Esophagus squamous epithelium (tissue), 4 donors: ENCODE measurements around a stretch of chr1.

DNA sequence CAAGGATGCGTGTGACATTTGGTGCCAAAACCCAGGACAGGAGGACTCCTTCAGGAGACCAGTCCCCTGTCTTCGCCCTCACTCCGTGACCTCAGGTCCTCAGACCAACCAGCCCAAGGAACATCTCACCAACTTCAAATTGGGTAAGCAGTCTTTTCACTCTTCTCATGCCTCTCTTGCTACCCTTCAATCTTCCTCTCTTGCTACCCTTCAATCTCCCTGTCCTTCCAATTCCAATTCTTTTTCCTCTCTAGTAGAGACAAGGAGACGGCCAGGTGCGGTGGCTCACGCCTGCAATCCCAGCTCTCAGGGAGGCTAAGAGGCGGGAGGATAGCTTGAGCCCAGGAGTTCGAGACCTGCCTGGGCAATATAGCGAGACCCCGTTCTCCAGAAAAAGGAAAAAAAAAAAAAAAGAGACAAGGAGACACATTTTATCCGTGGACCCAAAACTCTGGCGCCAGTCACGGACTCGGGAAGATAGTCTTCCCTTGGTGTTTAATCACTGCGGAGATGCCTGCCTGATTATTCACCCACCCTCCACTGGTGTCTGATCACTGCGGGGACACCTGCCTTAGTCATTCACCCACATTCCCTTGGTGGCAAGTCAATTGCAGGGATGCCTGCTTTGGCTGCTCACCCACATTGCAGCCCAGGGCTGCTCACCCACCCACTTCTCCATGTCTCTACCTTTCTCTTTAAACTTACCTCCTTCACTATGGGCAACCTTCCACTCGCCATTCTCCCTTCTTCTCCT is 38.5 kb downstream of the INPP5B start:
- PRO-cap = no peak
- RAMPAGE, long total RNA, 4 experiments = no peak in any of the 4 experiments

DNA sequence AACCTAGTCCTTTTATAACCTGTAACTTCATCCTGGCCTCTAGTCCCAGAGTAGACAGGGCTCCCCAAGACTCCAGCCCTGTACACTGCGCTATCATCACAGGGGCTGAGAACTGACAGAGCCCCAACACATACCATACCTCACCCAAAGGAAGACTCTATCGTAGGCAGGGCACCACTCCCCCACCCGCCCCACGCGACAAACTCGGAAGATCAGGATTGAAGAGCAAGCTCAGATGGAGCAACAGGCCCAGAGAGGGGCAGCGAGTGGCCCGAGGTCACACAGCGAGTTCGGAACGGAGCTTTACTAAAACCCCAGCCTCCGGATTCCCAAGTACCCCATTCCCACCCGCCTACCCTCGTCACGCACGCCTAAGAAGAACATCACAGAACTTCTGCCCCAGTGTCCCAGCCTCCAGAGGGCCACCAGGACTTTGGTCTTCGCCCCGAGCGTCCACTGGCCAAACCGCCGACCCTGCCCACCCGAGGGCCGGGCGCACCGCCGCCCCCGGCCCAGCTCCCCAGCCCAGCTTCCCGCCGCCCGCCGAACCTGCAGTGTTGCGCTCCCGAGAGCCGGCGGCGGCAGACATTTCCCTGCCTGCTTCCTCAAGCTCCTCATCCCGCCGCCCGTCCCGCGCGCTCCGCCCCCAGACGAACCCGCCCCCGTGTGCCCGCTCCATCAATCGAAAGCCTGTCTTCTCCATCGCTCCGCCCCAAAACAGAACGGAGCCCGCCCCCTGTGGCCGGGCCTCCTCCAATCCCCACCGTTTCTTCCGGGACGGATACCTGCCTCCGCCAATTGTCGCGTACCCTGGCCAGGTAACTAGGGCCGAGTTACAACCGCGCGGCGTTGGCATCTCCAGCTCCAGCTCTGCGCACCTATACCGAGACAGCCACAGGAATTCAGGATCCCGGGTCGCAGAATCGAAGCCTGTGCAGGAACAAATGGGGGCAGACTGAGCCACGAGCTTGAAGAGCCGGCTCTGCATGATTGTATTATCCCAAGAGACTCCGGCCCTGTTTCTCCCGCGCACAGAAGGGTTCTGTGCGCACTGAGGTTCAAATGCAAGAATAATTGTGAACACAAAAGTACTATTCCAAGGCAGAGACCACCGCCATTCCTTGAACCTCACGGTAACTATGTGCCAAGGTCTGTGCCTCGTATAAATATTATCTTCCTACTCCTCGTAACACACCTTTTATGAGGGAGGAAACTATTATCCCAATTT is 15.3 kb downstream of the INPP5B start:
- PRO-cap = bidirectional peak, plus-strand start at position 849 of the sequence, minus-strand start at position 616 of the sequence
- RAMPAGE, long total RNA, 4 experiments = start-site peak on the minus strand in 4 of 4 experiments, centred at positions 604 to 622 of the sequence, 324 to 1,615 reads per replicate

DNA sequence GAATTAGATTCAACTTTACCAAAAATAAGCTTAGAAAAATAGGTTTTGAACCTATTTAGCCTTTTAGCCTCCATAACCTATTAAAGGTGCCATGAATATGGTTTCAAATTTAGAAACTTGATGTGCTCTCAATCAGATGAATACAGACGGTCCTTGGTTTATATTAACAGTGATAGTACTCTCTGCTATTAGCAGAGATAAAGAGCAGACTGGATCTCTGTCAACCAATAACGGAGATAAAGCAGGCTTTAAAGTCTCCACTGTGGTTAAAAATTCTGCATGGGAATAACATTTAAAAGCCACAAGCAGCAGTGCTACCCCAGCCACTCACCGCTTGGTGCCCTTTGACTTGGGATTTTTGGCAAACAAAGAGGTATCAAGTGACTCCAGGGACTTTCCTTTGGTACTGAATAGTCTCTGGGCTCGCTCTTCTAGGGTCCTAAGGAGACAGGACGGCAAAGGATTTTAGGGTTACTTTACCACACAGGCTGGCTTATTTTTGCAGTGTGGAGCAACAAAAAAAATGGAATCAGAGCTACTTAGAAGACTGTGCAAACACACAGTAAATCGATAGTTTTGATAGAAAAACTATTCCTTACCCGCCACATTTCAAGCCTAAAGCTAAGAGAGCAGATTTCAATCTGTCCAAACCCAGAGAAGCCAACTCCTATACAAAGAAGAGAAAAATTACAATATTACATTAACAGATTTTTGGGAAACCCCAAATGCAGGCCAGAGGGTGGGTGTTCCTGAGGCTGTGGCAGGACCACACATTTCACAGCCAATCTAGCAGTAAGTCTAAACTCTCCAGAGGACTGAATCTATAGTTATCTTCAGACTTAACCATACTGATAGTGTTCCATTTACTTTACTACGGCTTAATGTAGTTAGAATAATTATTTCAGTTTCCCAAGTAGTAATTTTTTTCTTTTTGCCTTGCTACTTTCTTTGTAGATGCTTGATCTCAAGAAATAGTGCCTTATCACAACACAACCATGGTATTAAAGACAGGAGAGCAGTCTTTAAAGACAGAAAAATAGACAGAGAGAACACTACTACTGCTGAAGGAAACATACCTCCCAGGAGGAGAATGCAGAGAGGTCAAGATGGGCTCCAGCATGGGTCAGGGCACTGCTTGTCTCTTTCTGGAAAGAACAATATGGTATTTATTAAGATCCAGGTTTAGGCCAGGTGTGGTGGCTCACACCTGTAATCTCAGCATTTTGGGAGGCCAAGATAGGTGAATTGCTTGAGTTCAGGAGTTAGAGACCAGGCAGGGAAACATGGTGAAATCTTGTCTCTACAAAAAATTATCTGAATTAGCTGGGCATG is 11.0 kb downstream of the SF3A3 start:
- PRO-cap = no peak
- RAMPAGE, long total RNA, 4 experiments = start-site peak on the minus strand in 1 of 4 experiments, centred at positions 409 to 635 of the sequence, 48 to 74 reads per replicate

- PRO-cap = no peak
- RAMPAGE, long total RNA, 4 experiments = no peak in any of the 4 experiments
These were observed 369.8 kb downstream of the RRAGC start for GRCh38 chr1:38489531-38490389.

DNA sequence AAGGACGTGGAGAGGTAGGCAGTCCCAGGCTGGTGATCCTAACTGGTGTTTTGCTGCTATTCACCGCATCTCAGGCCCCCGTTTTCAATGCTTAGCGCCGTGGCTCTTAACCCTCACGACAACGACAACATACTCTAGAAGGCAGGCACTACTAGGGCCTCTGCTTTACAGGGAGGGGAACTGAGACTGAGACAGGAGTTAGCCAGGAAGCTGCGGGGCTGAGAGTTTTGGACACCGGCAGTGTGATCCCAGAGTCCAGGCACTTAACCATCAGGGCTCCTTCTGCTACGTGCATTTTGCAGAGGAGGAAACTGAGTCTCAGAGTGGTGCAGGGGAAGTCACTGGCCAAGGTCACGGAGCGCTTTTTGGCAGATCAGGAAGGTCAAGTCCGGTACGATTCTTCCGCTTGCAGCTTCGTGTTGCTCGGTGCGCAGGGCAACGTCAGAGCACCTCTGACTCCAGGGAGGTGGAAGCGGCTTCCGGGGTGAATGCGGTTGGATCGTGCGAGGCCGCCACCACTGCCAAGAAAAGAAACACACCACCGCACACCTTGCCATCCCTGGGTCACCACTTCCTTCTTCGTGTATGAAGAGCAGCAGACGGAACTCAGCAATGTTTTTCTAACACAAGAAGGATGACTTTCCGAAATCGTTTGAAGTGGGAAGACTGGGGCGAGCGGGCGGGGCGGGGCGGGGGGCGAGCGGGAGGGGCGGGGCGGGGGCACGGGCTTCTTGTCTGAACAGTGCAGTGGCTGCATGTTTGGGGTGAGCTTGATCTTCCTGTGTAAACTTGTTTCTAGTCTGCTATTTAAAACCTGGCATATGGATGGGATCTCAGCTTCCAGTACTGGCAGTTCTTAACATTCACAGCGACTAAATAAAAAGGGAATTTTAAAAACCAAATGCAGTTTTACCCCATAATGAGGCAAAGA is 300.2 kb downstream of the RRAGC start:
- PRO-cap = bidirectional peak, plus-strand start at position 518 of the sequence, minus-strand start at position 451 of the sequence; unidirectional peak, minus-strand start at position 614 of the sequence
- RAMPAGE, long total RNA, 4 experiments = no peak in any of the 4 experiments

GRCh38 chr1:38993169-38993618 is 2.1 kb downstream of the AKIRIN1 start:
- PRO-cap = no peak
- RAMPAGE, long total RNA, 4 experiments = no peak in any of the 4 experiments

DNA sequence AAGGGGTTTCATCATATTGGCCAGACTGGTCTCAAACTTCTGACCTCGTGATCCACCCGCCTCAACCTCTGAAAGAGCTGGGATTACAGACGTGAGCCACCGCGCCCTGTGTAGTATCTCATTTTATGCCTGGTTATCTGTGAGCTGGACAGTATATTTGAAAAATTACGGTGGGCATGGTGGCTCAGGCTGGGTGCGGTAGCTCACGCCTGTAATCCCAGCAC is 16.8 kb upstream of the NDUFS5 start:
- PRO-cap = no peak
- RAMPAGE, long total RNA, 4 experiments = no peak in any of the 4 experiments

GRCh38 chr1:39034151-39034749 is 8.1 kb downstream of the NDUFS5 start:
- PRO-cap = no peak
- RAMPAGE, long total RNA, 4 experiments = no peak in any of the 4 experiments

DNA sequence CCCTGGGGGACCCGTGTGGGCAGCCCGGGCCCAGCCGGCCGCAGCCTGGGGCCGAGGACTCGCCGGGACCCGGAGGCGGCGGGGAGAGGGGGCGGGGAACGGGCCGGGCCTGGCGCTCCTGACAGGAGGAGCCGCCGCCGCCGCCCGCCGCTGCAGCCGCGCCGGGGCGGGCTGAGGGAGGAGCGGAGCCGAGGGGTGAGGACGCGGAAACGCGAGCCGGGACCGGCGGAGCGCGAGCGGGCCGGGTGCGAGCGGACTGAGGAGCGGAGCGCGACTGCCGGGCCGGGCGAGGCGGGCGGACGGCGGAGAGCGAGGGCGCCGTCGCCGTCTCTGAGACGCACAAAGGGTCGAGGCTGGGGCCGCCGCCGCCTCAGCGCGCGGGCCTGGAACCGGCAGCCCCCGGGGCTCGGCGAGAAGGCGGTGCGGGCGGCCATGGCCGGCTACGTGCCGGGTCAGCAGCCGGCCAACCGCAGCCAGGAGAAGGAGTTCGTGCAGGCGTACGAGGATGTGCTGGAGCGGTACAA is 79.1 kb downstream of the NDUFS5 start:
- PRO-cap = bidirectional peak, plus-strand start at position 208 of the sequence, minus-strand start at position 47 of the sequence
- RAMPAGE, long total RNA, 4 experiments = no peak in any of the 4 experiments

DNA sequence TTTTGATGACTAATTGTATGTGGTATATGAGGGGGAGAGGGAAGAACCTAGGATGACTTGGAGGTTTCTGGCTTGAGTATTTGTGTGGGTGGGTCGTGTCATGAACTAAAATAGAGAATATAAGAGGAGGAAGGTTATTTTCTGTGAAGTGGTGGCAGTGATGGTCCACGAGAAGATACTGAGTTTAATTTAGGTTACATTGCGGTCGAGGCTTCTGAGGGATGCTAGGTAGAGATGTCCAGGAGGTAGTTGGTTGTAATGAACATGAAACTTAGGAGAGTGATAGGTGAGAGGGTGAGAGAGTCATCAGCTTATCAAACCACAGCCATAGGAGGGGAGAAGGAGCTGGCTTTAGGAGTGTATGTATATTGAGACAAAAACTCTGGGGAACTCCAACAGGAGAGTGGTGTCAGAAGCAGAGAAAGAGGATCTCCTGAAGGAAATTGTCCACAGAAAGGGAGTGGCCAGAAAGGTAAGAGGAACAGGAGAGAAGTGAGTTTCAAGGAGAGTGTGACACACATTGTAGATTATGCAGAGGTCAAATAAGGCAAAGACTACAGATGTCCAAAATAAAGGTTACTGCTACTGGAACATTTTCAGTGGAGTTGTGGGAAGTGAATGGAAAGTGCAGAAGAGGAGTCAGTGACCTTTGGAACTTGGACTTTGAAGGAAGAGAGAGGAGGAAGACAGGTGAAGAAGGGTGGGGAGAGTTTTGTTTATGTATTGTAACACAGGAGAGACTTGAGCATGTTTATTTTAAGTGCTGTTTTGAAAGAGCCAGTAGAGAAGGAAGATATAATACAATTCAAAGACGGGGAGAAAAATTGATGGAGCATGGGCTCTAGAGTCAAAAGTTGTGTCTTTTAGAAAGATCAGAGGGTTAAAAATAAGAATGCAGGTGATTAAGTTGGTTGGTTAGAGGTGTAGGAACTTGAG is 88.9 kb upstream of the MACF1 start:
- PRO-cap = no peak
- RAMPAGE, long total RNA, 4 experiments = no peak in any of the 4 experiments

- PRO-cap = unidirectional peak, minus-strand start at chr1:39132447
- RAMPAGE, long total RNA, 4 experiments = no peak in any of the 4 experiments
These were observed 72.3 kb upstream of the MACF1 start for GRCh38 chr1:39131961-39132841.

DNA sequence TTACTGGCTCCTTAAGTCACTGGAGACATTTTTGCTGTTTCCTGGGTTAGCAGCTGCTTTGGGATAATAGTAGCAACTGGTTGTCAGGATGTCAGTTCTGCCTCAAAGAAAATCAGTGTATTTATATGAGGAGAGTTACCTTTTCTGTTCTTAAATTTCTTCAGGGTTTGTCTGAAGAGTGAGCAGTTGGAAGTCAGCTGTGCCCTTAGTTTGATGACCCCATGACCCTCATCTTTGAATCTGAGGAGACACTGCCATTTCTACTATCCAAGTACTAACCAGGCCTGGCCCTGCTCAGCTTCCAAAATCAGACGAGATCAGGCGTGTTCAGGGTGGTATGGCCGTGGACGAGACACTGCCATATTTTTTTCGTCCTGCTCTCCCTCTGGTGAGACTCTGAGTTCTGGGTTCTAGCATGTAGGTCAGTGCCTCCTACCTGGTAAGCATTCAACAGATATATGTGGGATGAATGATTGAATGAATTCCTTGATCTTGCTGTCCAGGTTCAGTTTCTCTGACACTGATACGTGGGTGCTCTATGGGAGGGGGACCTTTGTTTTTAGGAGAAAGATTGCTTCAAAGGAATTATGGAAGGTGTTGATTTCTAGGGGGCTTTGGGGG is 50.4 kb upstream of the MACF1 start:
- PRO-cap = no peak
- RAMPAGE, long total RNA, 4 experiments = no peak in any of the 4 experiments

DNA sequence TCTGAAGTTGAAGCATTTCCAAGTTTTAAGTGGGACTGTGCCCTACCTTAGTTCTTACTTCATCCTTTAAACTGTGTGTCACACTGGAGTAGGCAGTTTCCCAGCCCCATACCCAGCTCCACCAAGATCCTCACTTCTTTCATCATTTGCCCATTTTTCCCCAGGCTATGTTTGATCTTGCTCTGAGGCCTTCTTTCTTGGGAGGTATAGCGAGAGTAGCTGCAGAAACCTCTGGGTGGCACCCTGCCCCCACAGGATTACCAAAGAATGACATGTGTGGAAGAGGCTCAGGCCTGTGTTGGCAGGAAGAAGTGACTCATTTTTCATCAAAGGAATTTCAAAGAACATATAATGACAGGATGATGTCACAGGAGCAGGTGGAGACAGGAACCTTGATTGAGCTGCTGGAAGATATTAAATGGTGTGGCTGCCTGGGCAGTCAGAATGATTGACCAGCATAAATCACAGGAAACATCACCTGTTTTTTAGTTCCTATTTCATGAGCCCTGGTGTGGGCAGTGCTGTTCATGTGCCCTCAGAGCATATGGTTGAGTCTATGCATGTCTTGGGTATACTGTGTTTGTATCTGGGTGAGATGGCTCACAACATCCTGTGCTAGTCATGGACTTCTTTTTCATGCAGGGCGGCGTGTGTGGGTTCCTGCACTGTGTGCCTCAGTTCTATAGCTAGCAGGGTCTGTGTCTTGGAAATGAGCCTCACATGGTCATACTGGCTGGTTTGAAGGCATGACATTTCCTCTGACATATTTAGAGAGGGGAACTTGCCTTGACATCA is 20.7 kb upstream of the MACF1 start:
- PRO-cap = unidirectional peak, plus-strand start at position 572 of the sequence
- RAMPAGE, long total RNA, 4 experiments = no peak in any of the 4 experiments

GRCh38 chr1:39317039-39317510 is 112.6 kb downstream of the MACF1 start:
- PRO-cap = no peak
- RAMPAGE, long total RNA, 4 experiments = no peak in any of the 4 experiments

DNA sequence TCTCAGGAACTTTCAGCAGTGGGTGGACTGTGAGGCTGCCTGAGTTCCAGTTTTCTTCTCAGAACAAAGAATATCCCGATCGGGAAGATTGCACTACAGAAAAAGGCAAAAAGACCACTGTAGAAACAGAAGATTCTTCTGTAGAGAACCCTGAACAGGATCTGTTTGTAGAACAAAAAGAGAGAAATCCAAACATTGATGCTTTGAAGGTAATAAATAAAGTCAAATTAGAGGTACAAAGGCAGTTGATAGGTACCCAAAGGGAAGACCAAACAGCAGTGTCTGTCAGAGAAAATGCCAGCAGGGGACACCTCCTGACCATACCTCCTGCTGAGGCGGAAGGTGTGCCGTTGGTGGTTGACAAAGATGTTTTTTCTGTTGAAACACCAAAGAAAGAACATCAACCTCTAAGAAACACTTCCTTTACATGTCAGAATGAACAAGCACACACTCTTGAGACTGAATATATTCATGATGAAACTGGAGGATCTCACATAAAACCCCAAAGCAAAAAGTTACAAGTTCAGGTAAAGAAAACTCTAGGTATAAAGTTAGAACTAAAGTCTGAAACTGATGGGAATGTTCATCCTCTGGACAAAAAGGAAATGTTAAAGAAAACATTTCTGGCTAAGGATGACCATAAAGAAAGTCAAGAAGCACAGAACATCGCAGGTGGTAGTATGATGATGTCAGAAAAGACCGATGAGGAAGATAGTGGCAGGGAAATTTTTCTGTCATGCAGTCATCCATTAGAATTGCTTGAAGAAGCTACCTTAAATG is 128.4 kb downstream of the MACF1 start:
- PRO-cap = no peak
- RAMPAGE, long total RNA, 4 experiments = no peak in any of the 4 experiments

DNA sequence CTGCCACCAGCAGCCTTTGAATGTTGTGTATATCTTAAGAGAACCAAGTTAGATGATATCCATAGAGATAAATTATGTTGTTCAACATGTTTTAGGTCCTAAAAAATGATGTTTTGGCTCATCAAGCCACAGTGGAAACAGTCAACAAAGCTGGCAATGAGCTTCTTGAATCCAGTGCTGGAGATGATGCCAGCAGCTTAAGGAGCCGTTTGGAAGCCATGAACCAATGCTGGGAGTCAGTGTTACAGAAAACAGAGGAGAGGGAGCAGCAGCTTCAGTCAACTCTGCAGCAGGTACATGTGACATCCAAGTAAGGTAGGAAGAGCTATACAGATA is 48.8 kb upstream of the BMP8A start:
- PRO-cap = no peak
- RAMPAGE, long total RNA, 4 experiments = no peak in any of the 4 experiments

GRCh38 chr1:39539230-39539542 is 37.4 kb downstream of the PABPC4 start:
- PRO-cap = unidirectional peak, plus-strand start at chr1:39539446
- RAMPAGE, long total RNA, 4 experiments = no peak in any of the 4 experiments

DNA sequence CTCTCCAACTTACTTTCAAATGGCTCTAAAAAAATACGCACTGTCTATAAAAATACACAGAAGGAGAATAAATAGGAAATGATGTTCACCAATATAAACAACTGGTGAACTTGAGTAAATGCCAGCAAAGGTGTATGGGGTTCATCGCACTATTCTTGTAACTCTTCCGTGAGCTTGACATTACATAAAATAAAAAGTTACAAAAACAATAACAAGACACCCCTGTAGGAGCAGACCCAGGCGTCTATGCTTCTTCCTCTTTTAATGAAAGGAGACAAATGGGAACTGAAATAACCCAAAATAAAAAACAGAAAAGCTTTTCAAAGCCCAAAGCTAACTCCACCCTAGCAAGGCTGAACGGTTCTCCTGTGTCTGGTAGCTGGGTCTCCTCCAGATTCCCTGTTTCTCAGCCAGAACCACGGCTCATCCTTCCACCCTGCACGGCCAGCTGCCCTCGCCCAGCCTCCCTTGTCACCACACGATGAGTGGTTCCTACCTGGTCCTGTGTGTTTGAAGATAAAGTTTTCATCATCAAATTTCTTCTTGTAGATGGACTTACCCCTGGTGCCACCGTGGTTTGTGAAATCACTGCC is 35.3 kb downstream of the PABPC4 start:
- PRO-cap = bidirectional peak, plus-strand start at position 393 of the sequence, minus-strand start at position 263 of the sequence
- RAMPAGE, long total RNA, 4 experiments = no peak in any of the 4 experiments

- PRO-cap = no peak
- RAMPAGE, long total RNA, 4 experiments = no peak in any of the 4 experiments
These were observed 7.0 kb downstream of the PABPC4 start for GRCh38 chr1:39569412-39570219.

DNA sequence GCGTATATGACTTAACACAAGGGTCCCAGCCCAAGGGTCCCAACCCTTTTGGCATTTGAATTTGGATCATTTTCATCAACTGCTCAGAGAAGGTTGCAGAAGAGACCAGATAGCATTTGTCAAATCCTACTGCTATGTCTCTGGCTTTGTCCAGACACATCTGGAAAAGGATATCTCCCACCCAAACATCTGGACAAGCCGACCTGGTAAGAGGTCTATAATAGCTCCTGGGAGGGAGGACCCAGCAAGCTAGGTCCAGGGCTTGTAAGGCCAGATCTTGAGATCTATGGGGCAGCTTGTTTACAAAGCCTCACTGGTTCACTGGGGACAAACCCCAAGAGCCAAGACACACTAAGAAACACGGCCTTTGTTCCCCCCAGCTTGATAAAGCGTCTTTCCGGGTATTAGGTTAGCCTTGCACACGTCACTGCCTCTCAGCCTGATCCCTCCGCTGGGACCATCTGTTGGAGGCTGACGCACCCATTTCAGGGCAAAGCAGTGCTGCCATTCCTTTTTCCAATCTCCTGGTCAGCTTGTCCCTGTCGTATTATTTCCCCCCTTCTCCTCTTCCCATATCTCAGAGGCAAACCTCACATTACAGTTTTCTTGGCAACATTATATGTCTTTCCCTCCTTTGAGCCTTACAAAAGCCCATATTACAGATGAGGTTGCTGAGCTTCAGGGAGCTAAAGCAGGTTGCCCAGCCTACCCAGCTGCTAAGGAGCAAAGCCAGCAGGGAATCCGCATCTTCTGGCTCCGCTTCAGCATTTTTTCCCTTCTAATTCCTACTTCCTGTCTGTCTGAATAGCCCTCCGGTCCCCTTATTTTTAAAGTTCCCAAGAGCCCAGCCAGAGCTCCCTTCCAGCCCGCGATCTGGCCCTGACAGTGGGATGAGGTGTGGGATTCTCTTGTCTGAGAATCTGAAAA is 4.2 kb downstream of the HEYL start:
- PRO-cap = bidirectional peak, plus-strand start at position 484 of the sequence, minus-strand start at position 323 of the sequence; unidirectional peak, plus-strand start at position 654 of the sequence
- RAMPAGE, long total RNA, 4 experiments = no peak in any of the 4 experiments